Testis (tissue), 5 donors: ENCODE data around the gene TTC21A.

DNA sequence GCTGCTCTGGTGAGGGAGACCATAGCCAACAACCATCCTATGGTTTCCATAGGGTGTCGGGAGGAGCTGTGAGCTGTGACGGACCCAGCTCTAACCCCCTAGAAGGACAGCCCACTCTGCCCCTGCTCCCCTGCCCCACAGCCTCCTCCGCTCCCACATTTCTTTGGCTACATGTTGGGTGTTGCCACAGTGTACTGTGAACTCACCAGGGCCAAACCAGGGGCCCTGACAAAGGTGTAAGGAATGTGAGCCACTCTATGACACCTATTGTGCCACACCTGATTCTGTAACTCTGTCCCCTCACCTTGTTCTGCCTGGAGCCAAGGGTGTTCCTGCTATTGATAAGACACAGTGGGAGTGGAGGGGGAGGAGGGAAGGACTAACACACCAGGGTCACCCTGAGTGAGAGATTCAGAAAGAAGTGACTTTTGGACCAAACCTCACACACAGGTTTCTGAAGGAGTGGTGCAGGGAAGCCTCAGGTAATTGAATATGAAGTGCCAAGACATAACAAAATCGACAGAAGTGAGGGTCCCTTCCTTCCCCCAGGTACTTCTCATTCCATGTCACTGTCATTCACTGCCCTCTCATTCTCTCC is 2.1 kb downstream of the VILL start:
- PRO-cap, 3 experiments = no peak in any of the 3 experiments
- RAMPAGE, long total RNA, 2 experiments = no peak in any of the 2 experiments
- RRBS = no CpG with 5 or more reads among the region's 4 CpGs

DNA sequence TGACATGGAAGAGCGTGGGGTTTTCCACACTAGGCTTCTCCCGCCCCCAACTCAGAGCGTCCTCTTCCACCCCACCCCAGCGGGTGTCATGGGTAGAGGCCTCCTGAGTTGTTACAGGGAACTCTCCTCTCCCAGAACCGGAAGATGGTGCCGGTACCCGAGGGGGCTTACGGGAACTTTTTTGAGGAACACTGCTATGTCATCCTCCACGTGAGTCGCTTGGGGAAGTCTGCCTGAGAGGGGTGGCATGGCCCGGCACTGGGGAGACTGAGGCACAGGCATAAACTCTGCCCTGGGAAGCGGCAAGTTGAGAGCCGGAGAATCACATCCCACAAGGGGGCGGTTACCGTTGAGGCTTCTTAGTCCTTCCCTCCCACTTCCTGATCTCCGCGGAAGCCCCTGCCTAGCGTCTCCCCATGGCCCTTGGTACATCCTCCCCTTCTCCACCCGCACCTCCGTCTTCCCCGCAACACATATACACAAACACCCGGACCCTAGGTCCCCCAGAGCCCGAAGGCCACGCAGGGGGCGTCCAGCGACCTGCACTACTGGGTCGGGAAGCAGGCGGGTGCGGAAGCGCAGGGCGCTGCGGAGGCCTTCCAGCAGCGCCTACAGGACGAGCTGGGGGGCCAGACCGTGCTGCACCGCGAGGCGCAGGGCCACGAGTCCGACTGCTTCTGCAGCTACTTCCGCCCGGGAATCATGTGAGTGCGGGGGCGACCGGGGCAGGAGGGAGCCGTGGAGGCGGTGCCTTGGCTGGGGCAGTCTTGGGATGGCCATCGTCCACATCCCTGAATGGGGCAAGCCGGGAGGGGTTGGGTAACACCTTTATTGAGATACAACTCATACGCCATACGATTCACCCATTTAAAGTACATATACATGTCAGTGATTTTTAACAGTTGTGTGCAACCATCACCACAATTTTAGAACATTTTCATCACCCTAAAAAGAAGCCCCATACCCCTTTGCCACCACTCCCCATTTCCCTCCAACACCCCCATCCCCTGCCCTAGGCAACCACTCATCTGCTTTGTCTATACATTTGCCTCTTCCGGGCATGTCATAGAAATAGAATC is 3.5 kb downstream of the VILL start:
- PRO-cap, 3 experiments = peak in 3 of 3 experiments; most common plus-strand start position 383 of the sequence (in 3); most common minus-strand start position 673 of the sequence (in 3)
- RAMPAGE, long total RNA, 2 experiments = start-site peak on the plus strand in 1 of 2 experiments, centred at positions 190 to 408 of the sequence, 23 to 39 reads per replicate
- RRBS = 3% methylated on average over 11 of the region's 52 CpGs

DNA sequence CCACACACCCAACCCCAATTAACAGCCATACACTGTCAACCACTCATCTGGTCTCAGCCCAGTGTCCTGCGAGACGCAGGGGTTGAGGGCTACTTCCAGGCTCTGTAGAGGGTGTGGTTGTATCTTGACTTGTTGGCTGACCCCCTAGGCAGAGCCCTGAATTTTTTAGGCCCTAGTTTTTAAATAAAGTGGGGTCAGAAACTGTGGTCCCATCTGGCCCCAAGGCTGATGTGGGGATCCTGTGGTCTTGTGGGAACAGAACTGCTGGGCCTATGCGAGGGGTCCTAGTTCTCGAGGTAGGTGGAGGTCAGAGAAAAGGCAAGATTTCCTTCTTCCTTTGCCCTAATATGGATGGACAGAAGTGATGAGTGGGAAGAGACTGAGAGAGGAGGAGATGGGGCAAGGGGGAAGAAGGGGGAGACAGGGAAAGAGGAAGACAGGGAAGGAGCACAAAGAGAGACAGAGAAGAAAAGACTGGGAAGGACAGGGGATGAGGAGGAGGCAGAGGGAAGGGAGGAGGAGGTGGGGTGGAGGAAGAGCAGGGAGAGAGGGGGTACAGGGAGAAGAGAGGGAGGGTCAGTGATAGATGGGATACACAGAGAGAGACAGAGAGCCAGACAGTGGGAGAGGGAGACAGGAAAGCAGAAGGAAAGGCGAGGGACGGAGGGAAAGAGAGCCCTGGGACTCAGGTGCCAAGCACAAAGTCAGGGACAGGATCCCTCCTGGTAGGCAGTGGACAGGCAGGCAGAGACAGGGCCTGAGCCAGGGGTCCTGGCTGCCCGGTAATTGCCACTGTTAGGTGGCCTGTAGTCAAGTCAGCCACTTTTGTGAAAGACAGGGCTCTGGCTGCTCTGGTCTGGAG is 9.6 kb downstream of the VILL start:
- PRO-cap, 3 experiments = no peak in any of the 3 experiments
- RAMPAGE, long total RNA, 2 experiments = no peak in any of the 2 experiments
- RRBS = no CpG with 5 or more reads among the region's 7 CpGs

- PRO-cap, 3 experiments = no peak in any of the 3 experiments
- RAMPAGE, long total RNA, 2 experiments = no peak in any of the 2 experiments
- RRBS = no CpG with 5 or more reads among the region's 4 CpGs
Observed at GRCh38 chr3:38040500-38040866, 1.5 kb downstream of the DLEC1 start.

- PRO-cap, 3 experiments = no peak in any of the 3 experiments
- RAMPAGE, long total RNA, 2 experiments = no peak in any of the 2 experiments
- RRBS = no CpG with 5 or more reads among the region's 11 CpGs
Observed at GRCh38 chr3:38125247-38126110, 11.4 kb downstream of the ACAA1 start.

GRCh38 chr3:38138379-38138531 is 206 bp upstream of the MYD88 start:
- PRO-cap, 3 experiments = no peak in any of the 3 experiments
- RAMPAGE, long total RNA, 2 experiments = no peak in any of the 2 experiments
- RRBS = no CpG with 5 or more reads among the region's 10 CpGs

DNA sequence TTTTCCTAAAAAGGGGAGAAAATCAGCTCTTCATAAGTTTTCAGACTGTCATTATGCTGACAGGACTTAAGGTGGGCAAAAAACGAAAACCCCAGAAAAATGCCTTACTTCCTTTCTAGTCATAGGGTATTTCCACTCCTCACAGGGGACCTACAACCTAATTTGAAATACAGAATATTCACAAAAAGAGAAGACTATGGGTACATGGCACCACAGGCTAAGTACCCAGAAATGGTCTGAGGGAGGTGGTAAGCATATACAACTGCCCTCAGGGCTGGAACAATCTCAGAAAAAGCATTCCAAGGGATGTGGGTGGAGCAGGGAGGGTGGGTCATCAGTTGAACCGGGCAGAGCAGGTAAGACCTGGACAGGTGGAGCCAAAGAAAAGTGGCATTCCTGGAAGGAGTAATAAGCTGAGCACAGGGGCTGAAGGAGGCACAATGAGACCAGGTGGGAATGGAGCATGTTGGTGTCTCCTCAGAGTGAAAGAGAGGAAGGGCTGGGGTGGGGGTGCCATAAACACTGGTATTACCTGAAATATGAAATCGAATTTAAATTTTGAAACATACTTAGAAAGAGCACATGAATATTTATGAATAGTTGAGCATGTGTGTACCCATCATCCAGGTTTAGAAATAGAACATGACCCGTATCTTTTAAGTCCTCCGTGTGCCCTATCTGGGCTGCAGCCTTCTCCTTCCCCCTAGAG is 10.5 kb upstream of the OXSR1 start:
- PRO-cap, 3 experiments = no peak in any of the 3 experiments
- RAMPAGE, long total RNA, 2 experiments = no peak in any of the 2 experiments
- RRBS = no CpG with 5 or more reads among the region's 5 CpGs

GRCh38 chr3:38164276-38165330 is 734 bp upstream of the OXSR1 start:
- PRO-cap, 3 experiments = peak in 3 of 3 experiments; most common plus-strand start chr3:38165046 (in 2); most common minus-strand start chr3:38165017 (in 3)
- RAMPAGE, long total RNA, 2 experiments = start-site peak on the minus strand in 1 of 2 experiments, at chr3:38164989-38165017 at its widest, 33 reads per replicate
- RRBS = no CpG with 5 or more reads among the region's 58 CpGs

DNA sequence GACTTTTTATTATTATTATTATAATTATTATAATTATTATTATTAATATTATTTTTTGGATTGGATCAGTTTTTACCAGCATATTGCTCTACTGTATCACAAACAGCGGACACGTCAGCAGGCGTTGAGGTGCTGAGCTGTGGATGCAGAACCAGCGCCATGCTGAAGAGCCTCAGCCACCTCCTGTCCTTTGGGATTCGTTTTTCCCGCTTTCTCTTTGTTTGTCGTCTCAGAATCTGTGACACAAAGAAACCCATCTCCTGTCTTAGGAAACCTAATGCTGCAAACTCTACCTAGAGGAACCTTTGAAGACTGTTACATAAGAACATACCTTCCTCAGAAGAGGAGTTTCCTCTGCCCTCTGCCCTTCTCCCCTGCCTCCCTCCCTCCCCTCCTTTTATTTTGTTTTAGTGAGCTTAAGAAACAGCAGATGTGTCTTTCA is 12.7 kb upstream of the EXOG start:
- PRO-cap, 3 experiments = no peak in any of the 3 experiments
- RAMPAGE, long total RNA, 2 experiments = no peak in any of the 2 experiments
- RRBS = no CpG with 5 or more reads among the region's 7 CpGs

DNA sequence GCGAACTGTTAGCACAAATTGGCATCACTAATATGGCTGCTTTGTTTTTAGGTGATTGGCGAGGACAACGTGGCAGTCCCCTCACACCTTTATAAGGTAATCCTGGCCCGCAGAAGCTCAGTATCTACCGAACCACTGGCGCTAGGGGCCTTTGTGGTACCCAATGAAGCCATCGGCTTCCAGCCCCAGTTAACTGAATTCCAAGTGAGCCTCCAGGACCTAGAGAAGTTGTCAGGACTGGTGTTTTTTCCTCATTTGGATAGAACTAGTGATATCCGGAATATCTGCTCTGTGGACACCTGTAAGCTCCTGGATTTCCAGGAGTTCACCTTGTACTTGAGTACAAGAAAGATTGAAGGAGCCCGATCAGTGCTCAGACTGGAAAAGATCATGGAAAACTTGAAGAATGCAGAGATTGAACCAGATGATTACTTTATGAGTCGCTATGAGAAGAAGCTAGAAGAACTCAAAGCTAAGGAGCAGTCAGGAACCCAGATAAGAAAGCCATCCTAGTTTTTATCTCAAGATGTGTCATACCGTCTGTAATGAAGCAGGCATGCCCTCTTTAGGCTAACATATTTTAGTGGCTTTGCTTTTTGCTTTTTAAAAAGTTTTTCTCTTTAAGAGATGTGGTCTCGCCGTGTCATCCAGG is 27.8 kb downstream of the EXOG start:
- PRO-cap, 3 experiments = no peak in any of the 3 experiments
- RAMPAGE, long total RNA, 2 experiments = no peak in any of the 2 experiments
- RRBS = no CpG with 5 or more reads among the region's 13 CpGs

DNA sequence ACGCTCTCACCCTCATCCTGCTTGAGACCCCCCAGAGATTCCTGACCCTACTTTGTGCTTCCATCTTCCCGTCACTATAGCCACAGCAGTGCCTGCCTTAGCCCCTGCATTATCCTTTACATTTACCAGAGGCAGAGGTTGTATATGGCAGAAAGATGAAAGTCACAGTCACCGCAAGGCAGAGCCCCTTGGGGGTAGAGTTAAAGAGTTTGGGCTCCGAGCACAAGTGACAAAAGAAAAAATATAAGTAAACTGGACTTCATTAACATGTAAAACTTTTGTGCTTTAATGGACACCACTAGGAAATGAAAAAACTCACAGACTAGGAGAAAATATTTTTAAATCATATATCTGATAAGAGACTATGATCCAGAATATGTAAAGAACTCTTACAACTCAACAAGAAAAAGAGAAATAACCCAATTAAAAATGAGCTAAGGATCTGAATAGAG is 56.6 kb downstream of the EXOG start:
- PRO-cap, 3 experiments = peak in 1 of 3 experiments; most common plus-strand start position 204 of the sequence (in 1)
- RAMPAGE, long total RNA, 2 experiments = no peak in any of the 2 experiments
- RRBS = no CpG with 5 or more reads among the region's 4 CpGs

DNA sequence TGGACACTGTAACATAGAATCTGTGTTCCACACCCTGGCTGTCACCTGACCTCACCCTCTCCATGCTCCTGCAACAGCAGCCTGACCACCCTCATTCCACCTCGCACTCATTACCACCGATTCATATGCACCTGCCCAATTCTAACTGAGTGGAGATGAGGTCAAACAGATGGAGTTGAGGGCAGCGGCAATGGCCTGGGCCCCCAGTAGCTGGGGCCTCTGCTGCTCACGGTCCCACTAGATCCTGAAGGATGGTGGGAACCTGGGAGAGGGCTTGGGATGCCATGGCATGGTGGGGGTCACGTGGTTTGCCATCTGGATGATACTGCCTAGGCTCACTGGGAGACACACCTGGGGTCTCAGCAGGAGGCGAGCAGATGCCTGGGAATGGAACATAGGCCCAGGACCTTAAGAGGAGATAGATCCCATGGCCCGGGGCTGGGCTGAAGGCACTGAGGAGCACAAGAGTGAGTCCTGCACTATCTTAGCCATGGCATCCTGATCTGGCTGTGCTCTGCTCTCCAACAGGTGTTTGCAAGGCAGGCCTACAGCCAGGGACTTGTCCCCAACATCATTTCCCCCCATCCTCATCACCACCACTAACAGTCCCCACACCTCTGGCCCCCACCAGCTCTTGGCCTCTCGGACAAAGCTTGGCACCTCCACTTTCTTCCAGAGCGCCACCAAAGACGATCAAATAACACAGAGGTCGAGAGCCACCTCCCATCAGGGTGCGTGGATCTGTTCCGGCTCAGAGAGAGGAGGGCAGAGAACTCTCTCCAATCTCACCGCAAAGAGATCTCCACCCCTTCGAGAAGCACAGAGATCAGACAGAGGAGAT is 1.2 kb downstream of the SCN5A start:
- PRO-cap, 3 experiments = no peak in any of the 3 experiments
- RAMPAGE, long total RNA, 2 experiments = no peak in any of the 2 experiments
- RRBS = no CpG with 5 or more reads among the region's 15 CpGs

DNA sequence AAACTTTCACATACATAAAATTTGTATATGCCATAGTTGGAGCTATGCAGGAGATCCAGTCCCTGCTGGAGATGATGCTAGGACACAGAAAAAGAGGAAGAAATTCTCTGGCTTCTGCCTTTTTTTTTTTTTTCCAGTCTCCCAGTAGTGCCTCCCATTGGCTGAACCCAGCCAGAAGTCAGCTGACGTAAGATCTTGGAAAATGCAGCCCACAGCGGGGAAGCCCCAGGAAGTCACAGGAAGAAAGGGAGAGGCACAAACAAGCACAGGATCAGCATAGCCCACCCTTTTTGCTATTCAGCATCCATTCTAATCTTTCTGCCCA is 38.5 kb downstream of the SCN11A start:
- PRO-cap, 3 experiments = no peak in any of the 3 experiments
- RAMPAGE, long total RNA, 2 experiments = no peak in any of the 2 experiments
- RRBS = no CpG with 5 or more reads among the region's 2 CpGs

DNA sequence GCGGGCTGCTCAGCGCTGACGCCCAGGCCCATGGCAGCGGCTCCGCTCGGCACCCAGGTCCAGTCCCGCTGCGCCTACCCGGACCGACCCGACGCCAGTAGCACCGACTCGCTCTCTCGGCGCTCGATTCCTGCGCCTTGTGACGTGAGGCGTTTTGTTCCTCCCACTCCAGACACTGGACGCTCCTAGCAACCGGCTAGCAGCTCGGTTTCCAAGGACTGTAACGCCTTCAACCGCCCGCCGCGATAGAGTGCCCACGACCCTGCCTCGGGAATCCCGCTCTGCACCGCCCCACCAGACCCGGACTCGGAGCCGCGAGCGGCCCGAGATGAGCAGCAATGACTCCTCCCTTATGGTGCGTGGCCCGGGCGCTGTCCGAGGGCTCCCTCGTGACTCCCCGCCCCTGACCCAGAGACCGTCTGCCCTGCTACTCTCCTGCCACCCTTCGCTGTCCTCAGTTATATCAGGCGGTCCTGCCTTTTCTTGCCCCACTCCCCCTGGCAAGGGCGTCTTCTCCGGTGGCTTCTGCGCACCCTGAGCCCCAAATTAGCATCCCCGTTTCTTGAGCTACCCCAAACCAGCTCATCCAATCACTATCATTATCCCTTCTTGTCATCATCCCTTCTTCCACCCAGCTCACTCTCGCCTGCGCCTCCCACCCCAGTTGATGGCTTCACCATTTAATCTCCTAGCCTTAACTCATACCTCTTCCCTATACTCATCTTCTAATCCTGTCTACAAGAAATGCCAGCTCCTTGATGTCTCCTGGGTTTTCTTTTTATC is at the start of gene TTC21A:
TSS of gene TTC21A (plus strand) at position 171 of the 783 bp plus-strand sequence.
- PRO-cap, 3 experiments = peak in 3 of 3 experiments; most common plus-strand start position 236 of the sequence (in 2); most common minus-strand start position 70 of the sequence (in 2)
- RAMPAGE, long total RNA, 2 experiments = start-site peak on the minus strand in 1 of 2 experiments, centred at position 98 of the sequence, 295 reads per replicate
- RRBS = 1% methylated on average over 15 of the region's 53 CpGs

GRCh38 chr3:39141917-39142655 is 11.3 kb downstream of the CSRNP1 start:
- PRO-cap, 3 experiments = no peak in any of the 3 experiments
- RAMPAGE, long total RNA, 2 experiments = no peak in any of the 2 experiments
- RRBS = no CpG with 5 or more reads among the region's 6 CpGs

GRCh38 chr3:39144671-39145615 is 8.4 kb downstream of the CSRNP1 start:
- PRO-cap, 3 experiments = no peak in any of the 3 experiments
- RAMPAGE, long total RNA, 2 experiments = no peak in any of the 2 experiments
- RRBS = no CpG with 5 or more reads among the region's 26 CpGs

- PRO-cap, 3 experiments = no peak in any of the 3 experiments
- RAMPAGE, long total RNA, 2 experiments = no peak in any of the 2 experiments
- RRBS = 50% methylated on average over 1 of the region's 9 CpGs
Observed at GRCh38 chr3:39145851-39146437, 7.4 kb downstream of the CSRNP1 start.

- PRO-cap, 3 experiments = peak in 3 of 3 experiments; most common plus-strand start chr3:39151538 (in 3); most common minus-strand start chr3:39151411 (in 3)
- RAMPAGE, long total RNA, 2 experiments = no peak in any of the 2 experiments
- RRBS = no CpG with 5 or more reads among the region's 4 CpGs
Observed at GRCh38 chr3:39151303-39151809, 2.0 kb downstream of the CSRNP1 start.

DNA sequence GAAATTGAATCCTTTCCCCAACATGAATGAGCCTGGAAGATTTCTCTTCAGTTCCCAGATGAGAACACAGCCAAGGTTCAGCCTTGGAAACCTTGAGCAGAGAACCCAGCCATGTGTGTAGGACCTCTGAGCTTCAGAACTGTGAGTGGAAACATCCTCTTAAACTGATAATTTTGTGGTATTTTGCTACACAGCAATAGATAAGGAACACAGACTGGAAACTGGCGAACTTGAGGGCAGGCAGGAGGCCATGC is 9.6 kb upstream of the XIRP1 start:
- PRO-cap, 3 experiments = no peak in any of the 3 experiments
- RAMPAGE, long total RNA, 2 experiments = no peak in any of the 2 experiments
- RRBS = no CpG with 5 or more reads among the region's 1 CpG

DNA sequence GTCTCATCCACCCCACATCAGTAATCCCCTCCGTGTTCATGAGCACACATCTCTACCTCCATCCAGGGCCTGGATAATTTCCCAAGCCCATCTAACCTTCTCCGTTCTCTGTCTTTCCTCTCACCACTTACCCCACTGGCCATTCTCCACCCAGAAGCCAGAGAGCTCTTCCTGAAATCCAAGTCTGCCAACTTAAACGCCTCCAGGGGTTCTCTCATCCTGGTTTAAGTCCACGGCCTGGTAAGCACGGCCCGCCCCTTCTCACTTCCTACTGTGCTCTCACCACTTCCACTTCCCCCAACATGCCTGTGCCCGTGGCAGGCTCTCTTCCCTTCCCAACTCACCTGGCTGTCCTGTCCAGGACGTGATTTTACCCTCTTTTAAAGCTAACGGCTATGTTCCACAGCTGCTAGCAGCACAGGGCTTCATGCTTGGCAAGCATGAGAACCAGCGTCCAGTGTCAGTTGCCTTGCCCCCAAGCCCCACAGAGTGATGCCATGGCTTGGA is 1.7 kb upstream of the CX3CR1 start:
- PRO-cap, 3 experiments = no peak in any of the 3 experiments
- RAMPAGE, long total RNA, 2 experiments = no peak in any of the 2 experiments
- RRBS = no CpG with 5 or more reads among the region's 10 CpGs